Mammary epithelial cell (primary cell): ENCODE measurements around a stretch of chr2.

DNA sequence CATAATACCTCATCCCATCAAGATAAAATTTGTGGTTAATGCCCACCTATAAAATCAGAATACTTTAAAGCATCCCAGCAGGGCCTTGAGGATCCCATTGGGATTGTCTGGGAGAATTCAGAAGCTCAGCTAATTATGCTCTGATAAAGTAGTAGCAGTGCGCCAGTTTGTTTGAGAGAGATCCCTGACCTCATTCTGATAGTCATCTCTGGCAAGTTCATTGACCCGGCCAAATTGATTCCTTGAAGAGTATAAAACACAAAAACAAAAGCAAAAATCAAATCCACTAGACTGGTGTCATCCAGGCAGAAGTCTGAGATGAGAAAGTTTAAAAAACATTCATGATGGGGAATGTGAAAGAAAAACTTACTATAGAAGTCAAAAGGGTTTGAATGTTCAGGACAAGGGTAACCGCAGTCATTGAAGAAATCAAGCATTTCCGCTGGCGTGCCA lies 14.1 kb downstream of the ABCG5 start:
- CAGE, long polyA plus RNA, result no peak
- RRBS, result no CpG with 5 or more reads among the region's 5 CpGs

GRCh38 chr2:43904617-43905091 lies 65.9 kb downstream of the ABCG8 start:
- CAGE, long polyA plus RNA, result no peak
- RRBS, result no CpG with 5 or more reads among the region's 4 CpGs

DNA sequence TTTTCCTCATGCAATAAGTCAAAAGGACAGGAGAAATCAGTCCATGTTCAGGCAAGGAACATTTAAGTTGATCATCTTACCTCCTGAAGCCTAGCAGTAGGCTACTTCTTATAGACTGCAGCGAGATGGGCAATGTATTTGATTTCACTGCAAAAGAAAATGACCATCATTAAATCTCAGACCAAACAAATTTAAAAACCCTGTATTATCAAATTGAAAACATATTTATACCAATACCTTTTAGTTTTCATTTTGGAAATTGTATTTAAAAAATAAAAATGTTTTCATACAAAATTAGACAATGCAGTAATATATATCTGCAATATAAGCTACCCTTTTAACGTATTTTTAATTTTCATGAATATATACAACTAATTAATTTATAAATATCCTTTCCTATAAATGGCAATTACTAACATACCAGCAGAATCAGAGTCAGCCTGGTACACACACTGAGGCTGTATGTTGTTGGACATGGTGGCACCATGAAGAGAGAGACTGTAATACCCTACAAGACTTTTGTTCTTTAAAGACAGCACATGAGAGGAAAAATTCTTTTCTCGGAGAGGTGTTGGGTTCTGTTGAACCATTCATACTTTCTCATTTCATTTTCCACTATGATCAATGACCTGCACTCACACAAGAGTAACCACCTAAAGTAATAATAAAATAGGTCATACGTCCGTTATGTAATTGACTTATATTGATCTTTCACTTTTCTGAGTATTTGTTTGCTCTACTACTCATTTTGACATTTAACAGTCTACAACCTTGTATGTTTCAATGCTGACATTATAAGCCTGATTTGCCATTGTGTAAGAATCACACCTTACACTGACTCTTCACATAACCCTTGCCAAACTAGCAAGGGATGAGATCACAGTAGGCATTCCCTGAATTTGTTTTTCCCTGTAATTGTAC lies 38.2 kb downstream of the LRPPRC start:
- CAGE, long polyA plus RNA, result no peak
- RRBS, result no CpG with 5 or more reads among the region's 5 CpGs

DNA sequence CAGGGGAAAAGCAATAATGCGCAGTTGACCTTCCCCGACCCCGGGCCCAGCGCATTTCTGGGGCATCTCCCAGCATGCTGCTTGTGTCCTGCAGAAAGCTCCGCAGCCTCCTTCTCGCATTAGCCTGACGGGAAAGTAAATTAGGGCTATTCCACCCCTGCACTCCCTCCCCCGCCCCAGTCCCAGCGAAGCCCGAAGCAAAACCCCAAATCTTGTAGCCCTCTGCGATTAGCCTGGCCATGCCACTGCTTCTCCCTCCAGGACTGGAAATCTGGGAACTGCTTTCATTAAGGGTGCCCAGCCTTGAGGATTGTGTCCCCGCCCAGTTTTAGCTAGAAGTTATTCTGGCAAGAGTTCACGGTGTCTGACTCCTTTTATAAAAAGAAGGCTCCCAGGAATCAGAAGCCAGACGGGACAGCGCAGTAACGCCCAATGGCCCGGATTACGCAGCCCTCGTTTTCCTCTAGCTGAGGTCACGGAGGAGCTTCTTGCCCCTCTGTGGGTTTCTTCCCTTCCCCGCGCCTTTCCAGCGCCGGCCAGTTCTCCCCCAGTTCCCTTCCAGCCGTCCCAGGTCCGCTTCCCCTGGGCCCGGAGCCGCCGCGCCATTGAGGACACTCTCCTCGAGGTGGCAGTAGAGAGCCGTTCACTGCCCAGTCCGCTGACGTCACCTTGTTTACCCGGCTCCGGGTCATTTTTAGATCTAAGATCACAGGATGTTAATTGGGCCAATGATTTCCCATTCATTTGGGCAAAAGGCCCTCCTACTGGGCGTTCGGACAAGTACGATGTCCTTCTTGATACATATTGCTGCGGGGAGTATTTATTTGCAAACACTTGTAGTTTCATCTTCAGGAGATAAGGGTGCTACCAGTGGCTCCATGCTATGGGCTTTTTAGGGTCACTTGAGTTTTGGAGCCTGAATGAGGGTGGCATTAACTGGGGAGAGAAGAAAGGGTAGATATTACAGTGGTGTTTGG lies 81.6 kb upstream of the PPM1B start:
- CAGE, long polyA plus RNA, result no peak
- RRBS, result 7% methylated on average over 17 of the region's 40 CpGs

DNA sequence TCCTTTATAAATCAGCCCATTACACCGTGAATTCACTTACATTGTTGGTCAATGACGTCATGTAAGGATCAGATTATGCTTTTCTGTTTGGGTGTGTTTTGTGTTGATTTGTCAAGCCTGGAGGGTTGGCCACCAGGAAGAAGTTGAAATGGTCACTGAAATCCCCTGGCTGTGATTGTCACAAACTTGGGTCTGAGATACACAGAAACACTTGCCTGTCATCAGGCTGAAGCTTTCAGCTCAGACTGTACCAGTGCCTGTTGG lies 7.0 kb upstream of the SLC3A1 start:
- CAGE, long polyA plus RNA, result no peak
- RRBS, result no CpG with 5 or more reads among the region's 2 CpGs

DNA sequence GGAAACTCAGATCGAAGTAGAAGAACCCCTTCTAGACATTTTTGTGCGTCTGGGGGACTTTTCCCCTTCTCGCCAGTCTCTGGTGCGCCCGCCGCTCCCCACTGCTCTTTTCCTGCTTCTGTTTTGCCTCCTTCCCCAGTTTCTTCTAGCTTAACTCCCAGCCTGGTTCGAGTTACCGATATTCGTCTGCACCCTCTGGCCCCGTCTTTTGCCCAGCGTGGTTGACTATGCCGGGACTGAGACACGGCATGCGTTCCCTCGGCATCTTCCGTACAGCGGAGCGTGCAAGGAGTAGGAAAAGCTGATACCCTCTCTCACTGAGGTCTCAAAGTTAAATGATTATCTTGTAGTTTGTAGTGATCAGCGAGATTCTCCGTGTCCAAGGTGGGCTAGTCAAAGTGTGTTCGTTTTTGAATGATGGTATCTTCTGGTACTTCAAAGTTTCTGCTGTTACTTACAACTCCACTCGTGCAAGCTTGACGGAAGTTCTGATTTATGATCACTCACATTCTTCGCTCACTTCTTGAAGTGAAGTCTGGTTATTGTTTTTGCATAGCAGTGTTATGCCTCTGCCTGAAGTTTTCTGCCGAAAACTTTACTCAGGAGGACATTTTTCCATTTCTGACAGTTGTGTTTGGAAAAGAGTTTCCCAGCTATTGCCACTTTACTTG lies 760 bp downstream of the CAMKMT start:
- CAGE, long polyA plus RNA, result no peak
- RRBS, result no CpG with 5 or more reads among the region's 25 CpGs

DNA sequence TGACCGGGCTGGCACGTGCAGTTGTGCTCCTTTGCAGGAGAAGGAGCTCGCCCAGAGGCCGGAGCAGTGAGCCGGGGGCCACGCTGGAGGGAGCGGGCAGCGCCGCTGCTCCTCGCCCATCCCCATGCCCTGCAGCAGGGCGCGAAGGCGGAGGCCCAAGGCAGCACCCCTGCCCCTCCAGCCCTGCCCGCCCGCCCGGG lies 173.1 kb upstream of the SIX3 start:
- CAGE, long polyA plus RNA, result no peak
- RRBS, result 31% methylated on average over 4 of the region's 16 CpGs

DNA sequence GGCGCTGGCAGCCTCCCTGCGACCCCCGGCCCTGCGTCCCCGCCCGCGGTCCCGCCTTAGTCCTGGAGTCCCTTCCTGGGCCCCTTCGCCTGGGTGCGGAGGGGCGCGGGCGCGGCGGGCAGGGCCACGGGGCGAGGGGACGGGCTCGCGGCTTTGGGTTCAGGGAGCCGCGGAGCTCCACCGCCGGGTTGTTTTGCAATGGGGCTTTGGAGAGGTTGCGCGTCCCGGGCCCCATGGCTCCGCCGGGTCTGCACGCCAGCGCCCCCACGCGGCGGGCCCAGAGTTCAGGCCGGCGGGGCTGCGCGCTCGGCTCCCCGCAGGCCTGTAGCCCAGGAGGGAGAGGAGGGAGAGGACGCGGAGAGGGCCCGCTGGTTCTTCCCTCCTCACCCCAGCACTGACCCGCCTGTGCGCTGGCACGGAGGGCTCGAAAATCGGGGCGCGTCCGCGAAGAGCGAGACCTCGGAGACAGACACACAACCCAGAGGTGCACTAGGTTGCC lies 4.8 kb upstream of the SIX2 start:
- CAGE, long polyA plus RNA, result no peak
- RRBS, result 3% methylated on average over 7 of the region's 54 CpGs

DNA sequence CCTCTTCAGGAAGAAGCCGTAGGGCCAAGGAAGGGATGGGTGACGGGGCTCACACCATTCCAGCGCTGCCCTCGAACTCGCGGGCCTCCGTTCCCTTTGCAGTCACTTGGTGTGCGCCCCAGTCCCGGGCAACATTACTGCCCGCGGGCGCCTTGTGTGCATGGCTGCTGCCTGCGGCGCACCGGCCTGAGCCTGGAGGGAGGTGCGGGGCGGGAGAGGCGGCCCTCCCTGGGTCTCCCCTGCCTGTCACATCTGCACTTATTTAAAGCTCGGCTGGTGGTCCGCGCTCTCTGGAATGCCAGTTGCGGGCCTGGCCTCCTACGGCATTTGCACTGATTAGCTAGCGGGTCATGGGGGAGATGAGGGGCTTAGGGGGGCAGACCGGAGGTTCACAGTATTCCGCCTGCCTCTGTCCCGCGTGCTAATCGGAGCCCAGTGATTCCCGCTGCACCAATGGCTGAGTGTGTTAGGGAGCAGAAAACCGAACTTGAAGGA lies 161.0 kb upstream of the SIX2 start:
- CAGE, long polyA plus RNA, result no peak
- RRBS, result 20% methylated on average over 7 of the region's 31 CpGs

GRCh38 chr2:45257237-45257791 lies 248.1 kb upstream of the SIX2 start:
- CAGE, long polyA plus RNA, result no peak
- RRBS, result no CpG with 5 or more reads among the region's 8 CpGs

- CAGE, long polyA plus RNA, result no peak
- RRBS, result no CpG with 5 or more reads among the region's 5 CpGs
Measured at GRCh38 chr2:45433189-45434000, 177.7 kb downstream of the SRBD1 start.

DNA sequence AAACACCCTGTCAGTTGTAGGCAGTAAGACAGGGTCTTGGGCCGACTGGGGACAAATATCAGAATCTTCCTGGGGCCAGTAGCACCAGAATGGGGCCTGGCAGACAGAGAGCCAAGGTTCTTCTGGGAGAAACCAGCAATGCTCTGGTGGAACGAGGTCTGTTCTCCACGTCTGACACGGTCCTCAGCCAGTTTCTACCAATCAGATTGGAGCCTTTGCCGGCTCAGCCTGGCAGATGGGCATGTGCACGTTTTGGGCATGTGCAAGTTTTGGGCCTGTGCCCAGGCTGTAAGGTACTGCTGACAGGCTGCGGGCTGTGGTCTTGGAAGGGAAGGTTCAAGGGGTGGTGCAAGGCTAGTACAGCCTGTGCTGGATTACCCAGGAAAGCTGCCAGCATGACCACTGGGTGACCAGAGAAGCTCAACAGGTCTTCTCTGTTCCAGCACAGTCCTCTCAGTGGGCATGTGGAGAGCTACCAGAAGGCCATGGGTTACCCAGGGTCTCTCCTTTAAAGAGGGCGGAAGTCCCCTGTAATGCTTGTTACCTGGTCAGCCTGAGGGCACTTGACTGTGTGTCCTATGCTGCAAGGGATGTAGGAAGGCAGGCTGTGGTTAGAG lies 90.0 kb downstream of the PRKCE start:
- CAGE, long polyA plus RNA, result no peak
- RRBS, result no CpG with 5 or more reads among the region's 8 CpGs

GRCh38 chr2:45823546-45824184 lies 172.2 kb downstream of the PRKCE start:
- CAGE, long polyA plus RNA, result no peak
- RRBS, result no CpG with 5 or more reads among the region's 5 CpGs

- CAGE, long polyA plus RNA, result no peak
- RRBS, result no CpG with 5 or more reads among the region's 5 CpGs
Measured at GRCh38 chr2:46090839-46091614, 206.2 kb upstream of the EPAS1 start.

GRCh38 chr2:46164700-46165377 lies 132.4 kb upstream of the EPAS1 start:
- CAGE, long polyA plus RNA, result no peak
- RRBS, result no CpG with 5 or more reads among the region's 8 CpGs

- CAGE, long polyA plus RNA, result no peak
- RRBS, result no CpG with 5 or more reads among the region's 7 CpGs
Measured at GRCh38 chr2:46179045-46179760, 118.0 kb upstream of the EPAS1 start.

DNA sequence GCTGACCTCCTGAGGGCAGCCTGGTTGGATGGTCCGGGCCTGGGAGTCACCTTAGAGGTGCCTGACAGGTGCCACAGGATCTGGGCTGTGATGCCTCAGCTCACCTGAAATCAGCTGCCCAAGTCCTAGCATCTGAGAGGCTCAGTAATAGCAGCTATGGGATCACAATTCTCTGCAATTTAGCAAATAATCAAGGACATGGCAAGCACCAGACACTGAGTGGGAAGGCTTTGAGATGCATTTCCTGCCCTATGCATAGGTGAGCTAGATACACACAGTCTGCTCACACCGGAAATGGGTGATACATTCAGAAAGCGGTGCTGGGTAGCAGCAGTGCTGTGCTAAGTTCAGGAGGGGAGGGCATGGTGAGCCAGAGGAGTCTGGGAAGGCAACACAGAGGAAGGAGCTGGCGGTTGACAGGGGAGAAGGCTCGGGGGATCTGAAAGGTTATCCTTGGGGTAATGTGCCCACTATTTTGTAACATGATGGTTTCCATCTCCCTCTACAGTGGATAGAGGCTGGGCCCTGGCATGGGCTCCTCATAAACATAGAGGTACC lies 57.5 kb upstream of the EPAS1 start:
- CAGE, long polyA plus RNA, result no peak
- RRBS, result no CpG with 5 or more reads among the region's 5 CpGs

DNA sequence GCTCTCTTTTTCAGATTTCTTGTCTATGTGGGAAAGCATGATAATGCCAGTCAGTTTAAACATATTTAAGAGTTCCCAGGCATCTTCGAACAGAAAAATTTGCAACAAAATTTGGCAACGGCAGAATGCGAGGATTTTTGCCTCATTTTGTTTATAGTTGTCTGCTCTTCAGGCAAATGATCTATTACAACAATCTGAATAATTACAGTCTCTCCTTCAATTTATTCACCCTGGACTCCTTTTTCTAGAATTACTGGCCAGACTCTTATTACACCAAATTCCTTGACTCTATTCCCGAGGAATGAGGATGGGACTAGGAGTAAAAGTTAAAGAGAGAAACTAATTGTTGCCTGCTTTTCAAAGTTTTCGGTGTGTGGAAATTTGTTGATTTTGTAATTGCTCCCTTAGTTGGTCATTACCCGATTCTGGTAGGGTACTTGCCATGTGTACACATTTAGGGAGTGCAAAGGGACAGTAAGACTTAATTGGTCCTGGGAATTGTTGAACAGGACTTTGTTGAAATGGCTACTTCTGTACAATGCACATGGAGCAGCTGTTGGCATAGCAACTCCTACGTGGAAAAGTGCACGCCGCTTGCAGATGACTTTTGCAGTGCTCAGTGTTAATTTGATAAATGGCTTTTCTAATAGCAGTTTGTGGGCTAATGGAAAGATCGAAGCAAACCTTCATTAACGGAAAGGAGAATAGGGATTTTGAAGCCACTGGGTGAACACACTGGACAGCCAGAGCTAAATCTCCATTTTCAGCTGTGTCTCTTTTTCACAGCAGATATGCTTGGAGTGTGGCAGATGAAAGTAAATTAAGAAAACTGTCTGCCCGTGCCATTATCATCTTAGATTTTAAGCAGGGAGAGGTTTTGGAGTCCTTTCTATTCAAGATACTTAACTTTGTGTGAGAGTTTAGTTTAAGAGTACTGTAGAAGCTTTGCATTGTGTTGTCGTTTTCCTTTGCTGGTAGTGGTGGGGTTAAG lies 22.9 kb downstream of the EPAS1 start:
- CAGE, long polyA plus RNA, result no peak
- RRBS, result no CpG with 5 or more reads among the region's 13 CpGs

DNA sequence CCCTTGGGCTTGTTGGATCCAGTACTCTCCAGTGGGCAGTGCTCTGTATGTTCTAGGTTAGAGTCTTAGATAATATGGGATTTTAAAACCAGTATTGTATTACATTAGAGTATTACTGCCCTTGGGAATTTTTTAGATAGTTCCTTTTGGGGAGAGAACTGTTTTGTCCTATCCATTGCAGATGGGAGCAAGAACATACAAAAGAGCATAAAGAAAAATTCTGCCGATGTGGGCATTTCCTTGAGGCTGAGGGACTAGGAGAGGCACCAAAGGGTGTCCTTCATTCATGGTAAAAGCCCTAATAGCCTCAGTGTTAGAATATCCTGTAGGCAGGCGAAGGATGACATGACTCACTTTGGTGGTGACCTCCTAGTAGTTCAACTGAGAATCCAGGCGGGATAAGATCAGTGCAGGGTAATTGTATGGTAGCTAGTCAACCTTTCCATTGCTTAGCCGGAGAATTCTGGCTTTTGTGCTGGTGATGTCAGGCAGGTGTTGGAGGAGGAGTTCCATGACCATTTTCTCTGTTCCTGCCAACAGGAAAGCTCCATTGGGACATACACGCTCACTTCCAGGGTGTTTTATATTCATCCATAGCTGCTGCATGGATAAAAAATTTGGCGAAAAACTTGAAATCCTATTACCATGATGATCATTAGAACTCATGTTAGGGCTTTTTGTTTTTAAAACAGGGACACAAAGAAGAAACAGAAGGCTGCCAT lies 28.1 kb downstream of the EPAS1 start:
- CAGE, long polyA plus RNA, result no peak
- RRBS, result no CpG with 5 or more reads among the region's 6 CpGs

- CAGE, long polyA plus RNA, result no peak
- RRBS, result 97% methylated on average over 4 of the region's 20 CpGs
Measured at GRCh38 chr2:46351319-46352517, 54.5 kb downstream of the EPAS1 start.